Mesangial cell (primary cell): ENCODE measurements around a stretch of chr17.

GRCh38 chr17:76735857-76736895, 955 bp downstream of the SRSF2 start:
- RAMPAGE, long total RNA = no peak

- RAMPAGE, long total RNA = no peak
Observed at GRCh38 chr17:77097645-77098241, 43.0 kb upstream of the SEC14L1 start.

GRCh38 chr17:77124237-77124867, 16.4 kb upstream of the SEC14L1 start:
- RAMPAGE, long total RNA = no peak

- RAMPAGE, long total RNA = no peak
Observed at GRCh38 chr17:77188111-77188504, 47.3 kb downstream of the SEC14L1 start.

- RAMPAGE, long total RNA = no peak
Observed at GRCh38 chr17:77209073-77209850, 68.5 kb downstream of the SEC14L1 start.

DNA sequence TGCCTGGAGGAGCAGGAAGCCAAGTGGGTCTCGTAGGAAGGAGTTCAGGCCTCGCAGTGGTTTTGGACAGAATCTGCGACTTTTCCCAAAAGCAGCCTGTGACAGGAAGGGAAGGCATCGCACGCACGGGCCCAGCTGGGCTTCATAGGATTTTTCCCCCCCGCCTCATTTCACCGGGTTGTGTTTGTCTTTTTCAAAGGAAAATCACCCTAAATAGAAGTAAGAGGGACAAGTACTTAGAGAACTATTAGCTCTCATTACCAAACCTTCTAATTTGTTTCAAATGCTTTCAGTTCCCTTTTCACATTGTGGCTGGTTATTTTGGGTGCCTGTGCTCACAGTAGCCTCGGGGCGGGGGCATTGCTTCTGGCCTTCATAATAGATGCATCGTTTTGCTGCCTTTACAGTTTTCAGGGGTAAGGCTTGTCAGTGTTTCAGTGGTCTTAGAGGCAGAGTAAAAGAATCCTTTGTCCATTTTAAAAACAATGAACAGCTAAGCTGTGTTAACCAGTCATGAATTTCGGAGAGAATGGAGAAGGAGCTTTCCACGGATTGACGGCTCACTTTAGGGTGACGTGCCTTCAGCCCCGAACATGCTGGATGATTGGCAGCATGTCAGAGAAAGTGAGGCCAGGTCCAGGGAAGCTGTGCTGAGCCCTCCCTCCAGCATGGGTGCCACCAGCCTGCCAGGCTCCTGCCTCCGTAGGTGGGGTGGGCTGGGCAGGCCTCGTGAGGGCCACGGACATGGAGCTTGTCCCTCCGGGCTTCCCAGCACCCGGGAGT, 68.8 kb upstream of the SEPTIN9 start:
- RAMPAGE, long total RNA = no peak

DNA sequence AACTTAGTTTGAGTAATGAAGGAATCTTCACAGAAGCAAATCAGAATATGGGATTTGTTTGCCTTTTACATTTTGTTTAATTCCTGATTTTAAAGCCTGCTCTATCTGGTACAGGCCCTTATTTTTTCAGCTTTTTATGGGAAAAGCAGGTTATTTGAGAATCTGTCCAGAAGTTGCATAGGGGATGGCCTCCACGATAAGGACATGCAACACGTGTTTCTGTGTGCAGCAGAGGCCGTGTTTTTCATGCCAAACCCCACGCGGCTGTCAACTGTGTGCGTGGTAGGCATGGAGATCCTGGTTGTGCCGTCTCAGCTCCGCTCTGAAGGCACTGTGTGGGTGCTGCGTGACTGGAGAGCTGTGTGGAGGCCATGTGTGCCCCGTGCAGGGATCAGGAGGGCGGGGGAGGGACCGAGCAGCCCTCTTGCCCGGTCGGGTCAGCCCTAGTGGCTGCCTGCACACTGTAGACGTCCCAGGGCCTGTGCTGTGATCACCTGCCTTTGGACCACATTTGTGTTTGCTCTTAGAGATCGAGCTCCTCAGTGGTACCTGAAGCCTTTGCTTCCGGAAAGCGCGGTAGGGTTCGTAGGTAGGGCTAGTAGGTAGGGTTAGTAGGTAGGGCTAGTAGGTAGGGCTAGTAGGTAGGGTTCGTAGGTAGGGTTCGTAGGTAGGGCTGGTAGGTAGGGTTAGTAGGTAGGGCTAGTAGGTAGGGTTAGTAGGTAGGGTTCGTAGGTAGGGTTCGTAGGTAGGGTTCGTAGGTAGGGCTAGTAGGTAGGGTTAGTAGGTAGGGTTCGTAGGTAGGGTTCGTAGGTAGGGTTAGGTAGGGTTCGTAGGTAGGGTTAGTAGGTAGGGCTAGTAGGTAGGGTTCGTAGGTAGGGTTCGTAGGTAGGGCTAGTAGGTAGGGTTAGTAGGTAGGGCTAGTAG, 65.9 kb upstream of the SEPTIN9 start:
- RAMPAGE, long total RNA = no peak

GRCh38 chr17:77227150-77228134, 53.9 kb upstream of the SEPTIN9 start:
- RAMPAGE, long total RNA = no peak

GRCh38 chr17:77296113-77296585, 14.8 kb downstream of the SEPTIN9 start:
- RAMPAGE, long total RNA = no peak

GRCh38 chr17:77319310-77320409, 38.4 kb downstream of the SEPTIN9 start:
- RAMPAGE, long total RNA = start-site peak on the plus strand at chr17:77319456-77319596, 58 reads

DNA sequence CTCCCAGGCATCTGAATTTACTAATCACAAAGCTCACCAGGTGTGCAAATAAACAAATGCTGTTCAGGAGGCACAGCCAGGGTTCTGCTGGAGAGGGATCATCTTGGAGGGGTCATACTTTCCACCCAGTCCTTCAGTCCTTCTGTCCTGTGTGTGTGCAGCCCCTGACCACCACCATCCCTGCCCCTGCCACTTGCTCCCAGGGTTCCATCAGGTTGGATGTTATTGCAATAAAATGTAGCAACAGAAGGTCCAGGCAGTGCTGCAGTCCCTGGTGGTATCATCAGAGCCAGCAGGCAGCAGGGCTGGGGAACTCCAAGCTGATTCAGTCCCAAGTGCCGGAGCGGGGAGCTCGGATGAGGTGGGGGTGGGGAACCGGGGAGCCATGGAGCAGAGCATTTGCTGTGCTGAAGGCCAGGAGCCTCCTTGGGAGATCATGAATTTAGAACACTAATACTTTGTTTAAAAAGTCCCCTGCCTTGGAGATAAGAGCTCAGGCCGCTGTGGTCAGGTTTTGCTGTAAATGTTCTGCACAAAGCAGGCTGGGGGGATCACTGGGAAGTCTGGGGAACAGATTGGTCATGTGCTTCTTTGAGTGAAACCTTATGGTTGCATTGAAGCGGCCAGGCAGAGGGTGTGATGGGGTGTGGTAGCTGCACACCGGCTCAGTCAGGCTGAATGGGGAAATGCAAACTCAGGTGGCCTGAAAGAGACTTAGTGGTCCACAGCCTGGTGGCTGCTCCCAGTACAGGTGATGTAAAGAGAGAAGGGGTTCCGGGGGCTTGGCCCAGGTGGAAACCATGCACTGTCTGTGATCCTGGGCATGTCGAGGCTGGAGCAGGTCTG, 85.4 kb downstream of the SEPTIN9 start:
- RAMPAGE, long total RNA = no peak

DNA sequence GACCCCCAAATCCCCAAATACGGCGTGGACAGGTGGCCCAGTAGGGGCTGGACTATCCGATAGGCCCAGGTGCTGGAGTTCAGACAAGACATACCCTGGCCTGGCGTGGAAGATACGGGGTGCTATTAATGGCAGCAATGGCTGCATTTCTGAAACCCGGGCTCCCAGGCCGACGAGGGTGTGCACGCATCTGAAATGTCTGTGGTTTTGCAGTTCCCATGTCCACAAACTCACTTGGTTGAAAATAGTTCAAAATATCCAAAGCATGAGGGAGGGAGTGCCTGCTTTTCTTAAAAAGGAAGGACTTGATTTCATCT, 90.2 kb downstream of the SEPTIN9 start:
- RAMPAGE, long total RNA = no peak

DNA sequence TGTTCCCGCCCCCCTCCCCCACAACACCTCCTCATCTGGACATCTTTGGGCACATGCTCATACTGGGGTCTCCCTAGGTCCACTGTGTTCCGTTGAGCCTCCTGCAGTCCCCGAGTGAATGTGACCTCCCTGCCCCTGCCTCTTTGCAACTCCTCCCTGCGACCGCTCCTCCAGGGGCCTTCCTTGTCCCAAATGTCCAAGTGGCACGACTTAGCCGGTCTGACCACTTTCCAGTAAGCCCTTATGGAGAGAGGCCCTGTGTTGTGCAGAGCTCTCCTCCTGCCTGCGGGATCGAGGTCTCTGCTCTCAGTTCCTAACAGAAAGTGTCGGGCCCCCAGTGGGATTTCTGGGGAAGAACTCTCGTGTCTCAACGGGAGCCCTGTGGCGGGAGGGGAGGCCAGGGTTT, 93.7 kb downstream of the SEPTIN9 start:
- RAMPAGE, long total RNA = no peak

DNA sequence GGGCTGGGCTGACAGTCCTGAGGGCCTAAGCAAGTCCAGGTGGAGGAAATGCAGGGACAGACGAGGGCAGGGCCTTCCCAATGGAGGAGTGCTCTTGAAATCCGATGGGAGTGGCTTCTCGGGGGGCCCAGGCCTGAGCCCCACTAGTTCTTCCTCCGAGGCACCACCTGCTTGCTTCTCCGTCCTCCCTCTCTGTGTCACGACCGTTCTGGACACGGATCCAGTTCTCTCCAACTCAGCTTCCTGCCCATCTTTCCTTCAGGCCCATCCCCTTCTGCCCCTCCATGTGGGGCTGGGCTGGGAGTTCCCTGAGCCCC, 124.2 kb downstream of the SEPTIN9 start:
- RAMPAGE, long total RNA = no peak

- RAMPAGE, long total RNA = no peak
Observed at GRCh38 chr17:77440381-77440974, 159.2 kb downstream of the SEPTIN9 start.

DNA sequence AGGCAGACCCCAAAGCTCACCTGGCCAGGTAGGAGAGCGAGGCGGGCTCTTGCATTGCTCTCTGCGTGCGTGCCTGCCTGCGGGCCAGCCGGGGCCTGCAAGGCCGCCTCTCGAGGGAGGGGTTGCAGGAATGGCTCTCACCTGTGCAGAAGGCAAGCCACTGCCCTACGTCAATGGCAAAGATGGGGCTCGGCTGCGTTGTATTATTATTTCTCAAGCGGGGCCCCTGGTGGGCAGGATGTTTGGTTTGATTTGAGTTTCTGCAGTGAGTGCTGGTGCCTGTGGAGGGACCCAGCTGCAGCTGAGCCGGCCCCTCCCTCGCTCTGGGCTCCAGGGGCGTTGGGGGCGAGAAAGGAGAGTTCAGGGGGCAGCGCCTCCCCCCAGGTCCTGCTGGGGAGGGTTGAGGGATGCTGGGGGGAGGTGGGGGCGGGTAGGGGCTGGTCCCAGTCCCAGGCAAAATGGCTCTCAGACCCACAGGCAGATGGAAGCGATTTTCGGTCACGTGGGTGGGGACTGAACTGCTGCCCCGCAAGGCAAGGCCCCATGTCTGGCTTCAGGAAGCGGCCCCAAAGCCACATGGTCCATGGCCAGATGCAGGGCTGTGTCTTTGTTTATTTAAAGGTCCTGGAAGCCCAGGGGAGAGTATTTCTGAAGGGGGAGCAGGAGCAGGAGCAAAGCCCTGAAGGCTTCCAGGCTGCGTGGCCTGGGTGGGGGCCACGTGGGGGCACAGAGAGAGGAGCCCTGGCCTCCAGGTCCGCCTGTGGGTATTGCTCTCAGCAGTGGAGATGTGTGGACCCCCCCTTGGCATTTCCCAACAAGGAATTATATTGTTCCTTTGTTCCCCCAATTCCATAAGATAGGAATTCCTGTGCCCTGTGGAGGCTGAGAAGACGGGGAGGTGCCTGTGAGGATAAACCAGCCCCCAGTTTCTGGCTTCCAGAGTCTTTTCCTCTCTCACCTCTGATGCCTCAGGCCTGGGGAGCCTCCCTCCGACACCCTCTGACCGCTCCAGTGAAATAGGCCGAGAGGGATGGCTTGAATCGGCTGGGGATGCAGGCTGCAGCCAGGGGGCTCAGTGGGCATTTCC, 198.4 kb downstream of the SEPTIN9 start:
- RAMPAGE, long total RNA = no peak

- RAMPAGE, long total RNA = no peak
Observed at GRCh38 chr17:77480466-77481001, 199.2 kb downstream of the SEPTIN9 start.

DNA sequence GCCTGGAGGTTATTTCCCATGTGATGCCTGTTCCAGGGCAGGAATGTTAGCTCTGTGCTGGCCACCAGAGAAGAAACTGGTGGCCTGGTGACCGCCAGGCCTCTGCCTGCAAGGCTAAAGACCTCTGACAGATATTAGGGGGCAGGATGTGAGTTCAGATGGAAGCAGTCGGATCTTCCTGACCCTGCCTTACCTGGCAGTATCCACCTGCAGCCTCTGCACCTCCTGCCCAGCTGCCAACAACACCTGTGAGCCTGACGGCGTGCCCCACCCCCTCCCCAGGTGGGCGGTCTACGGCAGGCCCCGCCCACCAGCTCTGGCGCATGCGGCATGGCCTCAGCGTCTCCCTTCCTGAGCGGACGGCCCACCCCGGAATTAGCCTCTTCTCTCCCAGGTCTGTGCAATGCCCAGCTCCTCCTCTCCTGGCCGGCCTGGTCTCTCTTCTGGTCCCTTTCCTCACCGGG, 266.9 kb downstream of the SEPTIN9 start:
- RAMPAGE, long total RNA = no peak

DNA sequence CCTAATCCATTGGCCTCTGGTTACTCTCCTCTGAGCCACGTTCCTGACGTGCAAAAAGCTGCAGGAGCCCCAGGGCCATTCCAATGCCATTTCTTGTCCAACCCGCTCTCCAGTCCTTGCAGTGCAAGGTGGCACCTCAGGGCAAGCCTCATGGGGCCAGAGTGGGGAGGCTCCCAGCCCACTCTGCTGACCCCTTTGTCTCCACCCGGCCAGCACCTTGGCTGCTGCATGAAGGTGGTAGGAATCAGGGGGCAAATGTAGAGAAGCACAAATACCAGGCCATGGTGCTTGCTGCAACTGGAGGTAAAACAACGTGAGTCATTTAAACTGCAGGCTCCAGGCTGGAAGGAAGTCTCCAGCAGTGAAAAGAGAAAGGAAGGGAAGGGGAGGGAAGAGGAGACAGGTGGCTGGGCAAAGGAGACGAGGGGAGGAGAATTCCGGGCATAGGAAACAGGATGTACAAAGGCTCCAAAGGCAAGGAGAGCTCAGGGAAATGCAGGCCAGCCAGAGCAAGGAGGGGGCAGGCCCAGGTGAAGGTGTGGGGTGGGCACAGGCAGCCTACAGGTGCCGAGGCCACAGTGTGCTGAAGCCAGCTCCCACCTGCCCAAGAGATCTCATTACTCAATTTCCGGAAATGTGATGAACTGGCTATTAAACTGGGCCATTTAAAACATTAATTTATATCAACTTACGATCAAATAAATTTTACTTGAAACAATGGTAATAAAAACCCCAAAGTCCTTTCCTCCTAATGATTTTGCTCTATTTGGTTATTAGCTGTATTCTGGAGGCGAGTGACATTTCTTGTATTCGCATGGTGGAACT, 168.1 kb upstream of the TNRC6C start:
- RAMPAGE, long total RNA = no peak

- RAMPAGE, long total RNA = no peak
Observed at GRCh38 chr17:77831257-77831837, 127.2 kb upstream of the TNRC6C start.